ENCODE measurements around the genes SYNE3 and C14orf132.

GRCh38 chr14:95516436-95517045, at the start of gene SYNE3:
Gene SYNE3, minus strand, starts transcription at chr14:95516650.
- PRO-cap = bidirectional peak, plus-strand start at chr14:95516788, minus-strand start at chr14:95516661

- PRO-cap = unidirectional peak, plus-strand start at chr14:95523551; unidirectional peak, minus-strand start at chr14:95524137
These were observed 7.3 kb upstream of the SYNE3 start for GRCh38 chr14:95523224-95524578.

- PRO-cap = no peak
These were observed 1.8 kb downstream of the GLRX5 start for GRCh38 chr14:95536689-95537028.

DNA sequence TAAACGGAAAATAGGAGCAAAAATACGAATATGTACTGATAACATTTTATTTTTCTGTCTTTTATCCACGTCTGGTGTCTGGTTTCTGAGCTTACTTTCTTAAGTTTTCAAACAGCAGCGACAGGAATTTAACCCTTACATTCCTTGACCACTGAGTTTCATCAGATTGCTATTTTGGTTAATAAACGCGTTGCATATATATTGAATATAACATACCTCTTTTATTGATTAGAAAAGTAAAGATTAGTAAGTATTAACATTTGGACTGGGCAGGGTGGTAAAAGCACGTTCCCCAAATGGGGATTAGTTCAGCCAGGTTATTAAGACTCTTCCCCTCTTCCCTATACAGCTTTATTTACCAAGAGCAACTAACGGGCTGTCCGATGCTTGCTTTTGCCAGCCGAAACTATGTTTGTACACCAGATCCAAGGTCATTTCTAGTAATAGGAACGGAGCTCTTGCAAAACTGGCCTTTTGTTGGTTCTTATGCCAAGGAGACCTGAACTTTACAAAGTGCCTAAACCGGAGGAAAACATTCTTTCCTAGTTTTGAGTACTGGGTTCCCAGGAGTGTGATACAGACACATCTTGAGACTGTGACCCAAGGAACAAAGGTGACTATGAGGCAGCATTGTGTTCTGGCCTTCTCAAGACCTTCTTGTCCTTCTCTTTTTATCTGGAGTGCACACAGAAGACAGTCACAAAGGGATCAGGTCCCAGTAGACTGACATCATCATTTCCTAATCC, 2.5 kb downstream of the GLRX5 start:
- PRO-cap = no peak

DNA sequence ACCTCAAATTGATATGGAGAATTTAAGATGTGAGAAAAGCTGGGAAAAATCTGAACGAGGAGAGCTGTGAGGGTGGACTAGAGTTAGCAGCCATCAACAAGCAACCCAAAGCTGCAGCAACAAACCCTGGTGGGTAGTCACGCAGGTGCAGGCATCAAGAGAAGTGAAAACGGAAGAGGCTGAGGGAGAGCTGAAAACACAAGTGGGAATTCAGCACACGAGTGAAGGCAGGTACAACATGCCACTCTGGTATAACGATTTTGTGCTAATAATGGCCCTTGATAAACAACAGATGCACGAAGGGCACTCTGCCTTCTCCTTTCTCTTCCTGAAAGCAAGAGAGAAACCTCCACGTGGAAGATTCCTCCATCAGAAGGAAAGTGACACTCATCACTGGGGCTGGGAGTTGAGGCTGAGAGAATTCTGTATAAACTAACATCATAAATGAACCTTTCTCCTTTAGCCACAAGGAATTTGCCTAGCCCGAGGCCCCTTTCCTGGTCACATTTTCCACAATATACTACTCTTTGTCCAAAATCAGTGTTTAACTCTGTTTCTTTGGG, 11.6 kb downstream of the TCL1B start:
- PRO-cap = no peak

DNA sequence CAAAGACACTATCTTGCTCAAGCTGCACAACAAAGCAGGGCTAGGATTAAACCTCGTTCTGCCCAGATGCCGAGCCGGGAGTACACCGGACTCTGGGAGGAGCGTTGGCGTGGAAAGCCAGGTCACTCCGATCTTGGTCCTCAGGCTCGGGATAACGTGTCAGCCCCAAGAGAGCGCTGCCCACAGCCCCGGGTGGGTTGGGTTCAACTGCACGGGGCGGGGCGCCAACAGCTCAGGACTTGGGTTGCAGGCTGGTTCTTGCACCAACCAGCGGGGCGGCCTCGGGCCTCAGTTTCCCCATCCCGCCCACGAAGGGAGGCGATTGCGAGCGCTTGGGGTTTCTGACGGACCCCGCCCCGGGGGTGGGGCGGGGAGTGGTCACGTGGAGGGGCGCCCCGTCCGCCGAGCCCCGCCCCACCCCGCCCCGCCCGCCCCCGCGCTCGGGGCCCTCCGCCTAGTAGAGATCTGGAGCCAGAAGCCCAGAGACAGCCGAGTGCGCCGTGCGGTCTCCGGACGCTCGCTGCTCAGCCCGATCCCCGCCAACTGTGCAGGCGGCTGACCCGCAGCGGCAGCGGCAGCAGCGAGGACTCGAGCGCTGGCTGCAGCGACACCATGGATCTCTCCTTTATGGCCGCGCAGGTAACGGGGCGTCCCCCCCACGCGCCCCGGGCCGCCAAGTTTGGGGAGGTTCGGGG, at the start of gene C14orf132:
Gene C14orf132, plus strand, starts transcription at position 474 of the 695 bp plus-strand sequence.
- PRO-cap = bidirectional peak, plus-strand start at position 476 of the sequence, minus-strand start at position 308 of the sequence

DNA sequence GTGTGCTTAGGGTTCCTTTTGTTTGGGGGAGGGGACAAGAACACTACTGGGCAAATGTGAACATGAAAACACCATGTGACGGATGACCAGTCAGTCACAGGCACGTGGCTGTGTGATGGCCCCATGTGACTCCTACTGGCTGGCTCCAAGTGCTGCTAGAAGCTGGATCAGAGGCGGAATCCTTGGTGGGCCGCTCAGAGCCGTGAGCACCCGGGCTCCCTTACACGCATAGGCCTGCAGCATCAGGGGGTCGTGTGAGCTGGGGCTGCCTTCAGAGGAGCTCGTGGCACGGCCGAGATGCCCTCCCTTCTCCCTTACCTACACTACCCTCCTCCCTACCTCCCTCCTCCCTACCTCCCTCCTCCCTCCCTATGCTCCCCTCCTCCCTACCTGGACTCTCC, 61.0 kb downstream of the C14orf132 start:
- PRO-cap = no peak

DNA sequence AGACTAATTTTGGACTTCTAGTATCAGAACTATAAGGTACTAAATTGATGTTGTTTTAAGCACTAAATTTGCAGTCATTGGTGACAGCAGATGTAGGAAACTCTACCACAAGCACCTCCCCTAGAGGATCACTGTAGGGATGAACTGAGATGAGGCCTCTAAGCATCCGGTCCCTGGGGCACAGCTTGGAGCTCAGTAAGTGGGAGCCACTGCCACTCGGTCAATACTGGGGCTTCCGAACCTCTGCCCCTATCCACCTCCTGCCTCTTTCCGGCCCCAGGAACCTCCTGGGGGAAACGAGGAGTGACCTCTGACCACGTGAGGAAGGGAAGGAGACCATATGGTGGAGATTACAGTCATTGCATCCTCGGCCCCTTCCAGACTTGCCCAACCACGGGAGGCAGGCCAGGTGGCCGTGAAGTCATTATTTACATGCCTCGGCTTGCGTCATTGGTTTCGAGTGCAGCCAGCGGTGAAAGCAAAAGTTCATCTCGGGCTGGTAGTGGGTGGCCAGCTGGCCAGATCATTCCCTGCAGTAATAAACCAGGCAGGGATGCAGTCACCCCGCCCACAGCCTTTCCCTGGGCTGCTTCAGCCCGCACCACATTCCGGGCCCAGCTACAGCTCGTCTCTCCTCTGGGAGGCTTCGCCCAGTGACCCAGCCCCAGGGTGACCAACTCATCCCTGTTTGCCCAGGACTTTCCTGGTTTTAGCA, 65.4 kb downstream of the C14orf132 start:
- PRO-cap = bidirectional peak, plus-strand start at position 606 of the sequence, minus-strand start at position 284 of the sequence

- PRO-cap = no peak
These were observed 9.0 kb upstream of the BDKRB2 start for GRCh38 chr14:96195621-96196136.

DNA sequence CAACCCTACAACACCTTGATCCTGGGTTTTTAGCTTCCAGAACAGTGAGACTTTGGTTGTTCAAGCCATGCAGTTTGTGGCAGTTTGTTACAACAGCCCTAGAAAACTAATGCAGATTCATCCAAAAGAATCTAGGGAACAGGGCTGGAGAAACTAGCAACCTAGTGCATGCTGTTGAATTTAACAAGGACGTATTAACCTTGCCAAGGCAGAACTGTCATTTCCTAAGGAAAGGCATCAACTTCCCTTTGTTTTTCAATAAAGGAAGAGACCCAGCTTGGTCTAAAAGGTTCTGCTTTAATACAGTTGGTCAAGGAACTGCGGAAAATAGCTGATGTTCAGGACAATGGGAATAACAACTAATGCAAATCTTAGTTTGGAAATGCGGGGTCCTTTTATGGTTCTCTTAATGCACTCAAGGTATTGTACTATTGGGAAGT, 11.5 kb downstream of the AK7 start:
- PRO-cap = no peak

GRCh38 chr14:97603316-97603733, 806.1 kb downstream of the VRK1 start:
- PRO-cap = no peak

GRCh38 chr14:97634841-97635382, 837.7 kb downstream of the VRK1 start:
- PRO-cap = no peak

GRCh38 chr14:98175221-98175729, 1096.7 kb downstream of the BCL11B start:
- PRO-cap = no peak

GRCh38 chr14:98203425-98203895, 1068.5 kb downstream of the BCL11B start:
- PRO-cap = bidirectional peak, plus-strand start at chr14:98203668, minus-strand start at chr14:98203539

- PRO-cap = no peak
These were observed 647.4 kb downstream of the BCL11B start for GRCh38 chr14:98624659-98625004.

GRCh38 chr14:98886776-98887591, 385.0 kb downstream of the BCL11B start:
- PRO-cap = no peak

DNA sequence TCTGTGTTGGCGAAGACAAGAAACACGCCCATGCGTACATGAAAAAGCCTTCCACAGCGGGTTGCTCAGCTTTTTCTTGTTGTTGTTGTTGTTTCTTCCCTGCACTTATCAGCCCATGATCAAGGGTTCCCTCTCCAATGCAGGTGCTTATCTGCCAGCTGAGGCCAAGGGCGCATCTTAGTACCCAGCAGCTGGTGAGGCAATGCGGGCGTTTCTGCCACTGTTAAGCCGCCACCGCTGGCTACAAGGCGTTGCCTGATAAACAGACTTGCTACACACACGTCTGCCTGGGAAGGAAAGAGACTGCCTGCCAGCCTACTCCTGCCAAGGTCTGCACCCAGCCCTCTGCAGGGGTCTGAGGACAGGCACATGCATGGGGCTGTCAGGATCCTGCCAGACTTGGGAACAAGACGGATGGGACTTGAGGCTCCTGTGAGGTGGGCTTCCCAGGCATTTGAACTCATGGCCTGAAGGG, 345.8 kb downstream of the BCL11B start:
- PRO-cap = no peak

DNA sequence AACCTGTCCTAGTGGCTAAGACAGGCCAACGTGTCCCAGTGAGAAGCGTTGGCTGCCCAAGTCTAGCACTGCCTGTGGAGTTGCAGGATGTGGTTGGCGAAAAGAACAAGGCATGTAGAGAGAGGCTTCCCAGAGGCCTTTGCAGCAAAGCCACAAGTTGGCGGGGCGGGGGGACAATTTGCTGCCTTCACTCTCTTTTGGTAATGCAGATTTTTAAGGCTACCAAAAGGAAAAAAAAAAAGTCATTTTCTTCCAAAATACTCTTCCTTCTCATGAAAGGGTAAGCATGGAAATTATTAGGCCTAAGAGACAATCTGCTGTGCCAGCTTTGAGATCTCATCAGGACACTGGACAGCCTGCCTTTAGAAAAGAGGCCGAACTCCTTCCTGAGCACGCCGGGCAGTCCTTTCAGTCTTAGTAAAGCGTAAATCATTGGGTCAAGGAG, 339.9 kb downstream of the BCL11B start:
- PRO-cap = no peak

DNA sequence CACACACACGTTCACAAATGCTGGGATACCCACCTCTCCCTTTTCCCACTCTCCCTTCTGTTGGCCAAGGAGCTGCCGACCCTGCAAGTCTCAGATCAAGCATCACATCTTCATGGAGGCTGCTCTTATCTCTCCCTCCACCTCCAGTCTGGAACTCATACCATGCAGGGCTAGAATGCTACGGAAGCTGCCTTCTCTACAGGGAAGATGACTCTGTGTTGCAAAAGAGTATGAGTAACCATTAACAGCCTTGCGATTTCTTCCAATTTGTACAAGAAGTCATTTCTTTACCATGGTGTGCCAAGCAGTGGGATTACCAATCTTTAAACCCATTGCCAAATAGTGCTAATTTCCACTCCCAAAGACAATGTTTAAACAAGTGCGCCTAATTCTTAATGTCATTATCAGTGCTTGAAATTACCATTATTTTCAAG, 196.0 kb downstream of the BCL11B start:
- PRO-cap = no peak

GRCh38 chr14:99181736-99182046, 90.3 kb downstream of the BCL11B start:
- PRO-cap = no peak